HCT116 (cell line): Measurements from ENCODE around the genes MAML3 and IL15.

DNA sequence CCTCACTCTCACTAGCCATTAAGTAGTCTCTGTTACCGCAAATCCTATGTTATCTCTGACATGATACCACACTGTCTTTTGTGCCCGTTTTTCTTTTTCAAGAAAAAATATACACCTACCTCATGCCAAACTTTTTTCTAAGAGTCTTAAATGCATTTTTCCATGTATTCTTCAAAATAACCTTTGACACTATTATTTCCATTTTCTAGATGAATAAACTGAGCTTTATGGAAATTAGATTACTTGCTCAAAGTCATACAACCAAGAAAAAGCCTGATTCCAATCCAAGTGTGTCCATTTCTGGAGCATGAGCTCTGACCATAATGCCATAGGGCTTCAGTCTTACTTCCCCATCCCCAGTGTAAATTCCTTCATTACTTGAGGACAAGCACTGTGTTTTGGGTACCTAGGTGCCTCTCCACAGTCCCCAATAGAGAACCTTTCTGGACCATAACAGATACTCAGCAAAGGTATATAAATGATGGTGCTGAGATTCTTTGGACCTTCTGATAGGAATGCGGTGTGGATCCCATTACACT lies 140.5 kb downstream of the MAML3 start:
- RRBS = no CpG with 5 or more reads among the region's 3 CpGs

DNA sequence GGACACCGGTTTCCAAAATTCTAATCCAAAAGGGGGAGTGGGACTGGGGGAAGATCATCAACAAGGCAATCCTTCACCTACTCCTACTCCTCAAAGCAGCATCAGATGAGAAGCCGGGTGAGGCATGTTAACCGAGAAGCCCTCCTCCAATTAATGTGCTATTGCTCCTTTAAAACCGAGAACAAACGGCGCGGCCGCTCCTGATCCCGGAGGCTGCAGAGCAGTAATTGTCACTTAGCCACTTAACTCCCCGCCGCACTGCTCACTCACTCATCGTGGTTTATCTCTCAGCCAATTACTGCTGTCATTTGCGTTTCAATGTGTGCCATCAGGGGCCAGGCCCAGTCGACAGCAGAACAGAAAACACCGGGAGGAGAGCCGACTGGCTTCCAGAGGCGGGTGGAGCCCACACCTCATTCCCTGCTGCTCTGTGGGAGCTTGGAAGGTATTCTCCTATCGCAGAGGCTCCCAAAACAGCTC lies 61.6 kb downstream of the MAML3 start:
- RRBS = 41% methylated on average over 8 of the region's 18 CpGs

- RRBS = no CpG with 5 or more reads among the region's 12 CpGs
Measured at GRCh38 chr4:140093735-140094609, 60.0 kb downstream of the MAML3 start.

DNA sequence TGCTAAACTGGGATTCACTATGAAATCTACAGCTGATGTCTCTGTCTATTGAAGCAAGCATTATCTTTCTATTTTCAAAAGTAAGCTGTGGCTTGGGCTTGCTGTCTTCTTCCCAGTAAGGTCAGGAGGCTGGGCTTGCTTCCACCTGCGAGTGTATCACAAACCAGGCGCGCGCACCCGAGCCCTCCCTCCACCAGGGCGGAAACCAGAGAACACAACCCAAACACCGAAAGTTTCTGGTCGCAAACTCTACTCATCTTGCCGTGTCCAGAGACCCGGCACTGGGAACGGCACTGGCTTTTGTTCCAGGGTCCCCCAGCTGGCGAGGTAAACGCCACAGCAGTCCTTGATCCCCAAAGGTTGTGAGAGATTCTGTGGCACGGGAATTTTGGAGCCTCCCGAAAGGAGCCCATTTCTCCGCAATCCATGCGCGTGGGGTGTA lies 3.8 kb downstream of the MAML3 start:
- RRBS = no CpG with 5 or more reads among the region's 18 CpGs

GRCh38 chr4:140153717-140154602 lies at the start of gene MAML3:
TSS of gene MAML3 (minus strand) at chr4:140154184.
- RRBS = no CpG with 5 or more reads among the region's 79 CpGs

GRCh38 chr4:140293413-140293755 lies 80.1 kb upstream of the SCOC start:
- RRBS = no CpG with 5 or more reads among the region's 2 CpGs

DNA sequence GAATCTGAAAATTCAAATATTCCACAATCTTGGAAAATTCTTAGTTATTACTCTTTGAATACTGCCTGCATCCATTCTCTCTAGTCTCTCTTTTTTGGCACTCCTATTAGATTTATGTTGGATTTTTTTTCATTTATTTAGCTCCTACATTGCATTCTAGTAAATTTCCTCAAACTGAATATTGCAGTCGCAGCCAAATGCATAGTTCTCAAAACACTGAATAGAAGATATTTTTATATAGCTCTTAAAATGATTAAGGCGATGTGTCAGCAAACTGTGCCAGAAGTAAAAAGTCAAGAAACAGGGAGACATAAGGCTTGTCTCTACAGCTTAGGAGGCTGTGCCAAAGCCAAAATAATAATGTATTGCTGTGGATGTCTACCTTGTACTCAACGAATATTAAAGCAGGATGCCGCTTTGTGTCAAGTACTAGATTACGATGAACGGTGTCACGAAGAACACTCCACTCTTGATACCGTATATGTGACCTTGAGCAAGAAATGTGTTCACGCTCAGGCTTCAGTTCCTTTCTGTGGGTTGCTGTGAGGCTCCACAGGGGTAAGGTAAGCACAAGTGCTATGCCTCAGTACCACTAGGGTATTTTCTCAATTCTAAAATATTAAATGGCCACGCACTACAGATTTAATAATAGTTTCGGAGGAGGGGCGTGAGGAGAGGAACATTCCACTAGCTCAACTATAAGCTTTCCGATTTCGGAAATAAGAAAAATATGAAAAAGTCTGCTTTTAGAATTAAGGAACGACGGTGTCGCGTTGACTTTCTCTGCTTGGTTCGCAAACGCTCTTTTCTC lies 823 bp upstream of the SCOC start:
- RRBS = no CpG with 5 or more reads among the region's 20 CpGs

DNA sequence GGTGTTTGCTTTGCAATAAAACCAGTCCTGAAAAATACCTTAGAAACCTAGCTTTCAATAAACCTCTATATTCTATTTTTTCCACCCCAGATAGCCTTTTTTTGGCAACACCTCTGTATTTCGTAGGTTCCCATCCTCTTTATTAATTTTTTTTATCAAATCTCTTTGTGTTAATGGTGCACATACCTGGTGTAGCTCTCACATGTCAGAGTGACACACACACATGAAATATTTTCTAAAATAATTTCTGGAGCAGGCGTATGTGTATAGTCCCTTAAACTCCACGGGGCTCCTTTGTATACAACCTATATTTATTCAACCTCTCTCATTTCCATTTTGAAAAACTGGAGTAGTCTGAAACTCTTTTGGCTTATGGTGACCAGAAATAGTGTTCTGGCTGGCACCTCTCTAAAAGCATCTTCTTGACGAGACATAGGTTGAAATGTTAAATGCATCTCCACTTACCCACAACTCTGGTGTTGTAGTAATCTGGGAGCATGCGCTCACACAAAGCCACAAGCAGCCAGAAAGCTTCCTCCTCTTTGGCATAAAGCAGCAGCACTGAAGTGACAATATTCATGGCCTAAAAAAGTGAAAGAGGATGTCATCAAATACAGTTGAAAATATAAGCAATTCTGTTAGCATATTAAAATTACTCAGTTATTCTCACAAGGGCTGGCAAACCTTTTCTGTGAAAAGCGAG lies 90.5 kb upstream of the UCP1 start:
- RRBS = no CpG with 5 or more reads among the region's 6 CpGs

DNA sequence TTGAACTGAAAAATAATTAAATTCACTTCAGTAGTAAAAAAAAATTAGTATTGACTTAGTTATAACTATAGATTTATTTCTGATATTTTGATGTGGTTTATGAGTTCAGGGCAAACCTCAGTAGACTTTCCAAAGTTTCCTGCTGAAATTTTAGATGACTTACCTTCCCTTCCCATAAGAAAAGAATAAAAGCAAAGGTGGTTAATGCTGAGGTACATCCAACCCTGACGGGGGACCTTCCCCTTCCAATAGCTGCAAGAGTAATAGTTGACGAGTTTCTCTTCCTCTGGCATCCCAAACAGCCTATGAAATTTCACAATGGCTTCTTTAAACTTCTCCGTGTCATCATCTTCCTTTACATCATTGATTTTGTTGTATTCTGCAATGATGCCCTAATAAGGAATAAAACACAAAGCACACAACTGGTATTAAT lies 76.7 kb downstream of the TBC1D9 start:
- RRBS = no CpG with 5 or more reads among the region's 3 CpGs

DNA sequence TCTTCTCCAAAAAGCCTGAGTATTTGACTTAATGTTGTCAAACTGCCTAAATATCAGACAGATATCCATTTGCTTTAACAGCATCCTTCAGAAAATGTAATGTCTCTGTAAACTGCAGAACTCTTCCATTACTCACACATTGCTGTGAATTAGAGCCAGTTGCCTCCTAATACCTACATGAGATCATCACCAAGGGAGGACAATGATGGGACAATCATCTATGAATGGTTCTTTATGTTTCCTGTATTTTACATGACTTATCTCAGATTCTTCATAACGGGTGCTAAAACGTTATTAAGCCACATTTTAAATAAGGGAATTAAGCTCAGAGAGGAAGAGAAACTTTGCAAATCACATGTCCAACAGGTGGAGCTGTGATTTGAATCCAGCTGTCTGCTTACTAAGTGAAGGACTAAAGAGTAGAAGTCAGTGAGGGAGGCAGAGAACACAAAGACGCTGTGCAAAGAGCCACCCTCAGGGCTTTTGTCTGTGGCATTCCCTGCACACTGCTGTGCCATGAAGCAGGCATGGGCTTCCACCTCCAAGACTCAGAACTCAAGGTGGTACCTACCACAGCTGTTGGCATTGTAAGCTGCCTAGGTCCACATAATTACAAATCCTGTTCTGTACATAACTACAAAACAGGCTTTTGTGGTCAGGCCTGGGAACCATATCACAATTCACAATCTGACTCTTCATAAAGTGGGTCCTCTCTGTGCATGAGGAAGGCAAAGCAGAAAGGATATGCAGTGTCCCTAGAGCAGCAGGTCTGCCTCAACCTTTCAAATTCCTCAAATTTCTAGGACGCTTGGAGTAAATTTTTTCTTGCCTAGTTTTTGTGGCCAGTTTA lies 12.9 kb downstream of the TBC1D9 start:
- RRBS = no CpG with 5 or more reads among the region's 4 CpGs

- RRBS = no CpG with 5 or more reads among the region's 4 CpGs
Measured at GRCh38 chr4:141353152-141353643, 132.5 kb downstream of the ZNF330 start.

DNA sequence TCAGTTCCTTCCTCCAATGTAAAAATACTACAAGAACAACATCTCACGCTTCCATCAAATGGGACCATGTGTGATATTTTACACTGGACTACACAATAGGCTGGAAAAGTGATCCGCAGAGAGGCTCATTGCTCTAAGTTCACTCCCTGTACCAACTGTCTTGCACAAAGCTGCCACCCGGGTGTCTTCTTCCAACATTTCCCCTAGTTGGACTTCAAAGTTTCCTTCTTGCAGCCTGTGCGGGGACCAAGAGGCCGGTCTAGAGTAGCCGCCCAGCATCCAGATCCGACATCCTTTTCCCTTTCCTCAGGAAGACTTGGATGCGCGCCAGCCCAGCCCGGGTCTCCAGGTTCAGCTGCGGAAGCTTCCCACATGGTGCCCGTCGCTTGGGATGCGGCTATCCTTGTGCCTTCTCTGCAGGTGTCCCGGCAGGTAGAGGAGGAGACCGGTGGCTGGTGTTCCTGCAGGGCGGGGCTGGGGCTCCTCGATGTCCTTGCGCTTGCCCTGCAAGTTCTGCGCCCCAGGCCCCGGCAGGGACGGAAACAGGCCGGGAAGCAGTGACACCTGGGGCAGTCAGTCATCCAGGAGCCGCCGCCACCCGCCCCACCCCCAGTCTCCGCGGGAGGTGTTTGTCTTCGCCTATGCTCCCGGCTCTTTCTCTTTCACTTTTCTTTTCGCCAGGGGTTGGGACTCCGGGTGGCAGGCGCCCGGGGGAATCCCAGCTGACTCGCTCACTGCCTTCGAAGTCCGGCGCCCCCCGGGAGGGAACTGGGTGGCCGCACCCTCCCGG lies at the start of gene IL15:
Gene IL15, plus strand, starts transcription at position 671 of the 790 bp plus-strand sequence.
- RRBS = 4% methylated on average over 25 of the region's 41 CpGs

- RRBS = no CpG with 5 or more reads among the region's 1 CpG
Measured at GRCh38 chr4:143363090-143363405, 26.4 kb downstream of the GAB1 start.

GRCh38 chr4:143377476-143378258 lies 41.0 kb downstream of the GAB1 start:
- RRBS = no CpG with 5 or more reads among the region's 8 CpGs

GRCh38 chr4:143420244-143420643 lies 83.6 kb downstream of the GAB1 start:
- RRBS = no CpG with 5 or more reads among the region's 2 CpGs

DNA sequence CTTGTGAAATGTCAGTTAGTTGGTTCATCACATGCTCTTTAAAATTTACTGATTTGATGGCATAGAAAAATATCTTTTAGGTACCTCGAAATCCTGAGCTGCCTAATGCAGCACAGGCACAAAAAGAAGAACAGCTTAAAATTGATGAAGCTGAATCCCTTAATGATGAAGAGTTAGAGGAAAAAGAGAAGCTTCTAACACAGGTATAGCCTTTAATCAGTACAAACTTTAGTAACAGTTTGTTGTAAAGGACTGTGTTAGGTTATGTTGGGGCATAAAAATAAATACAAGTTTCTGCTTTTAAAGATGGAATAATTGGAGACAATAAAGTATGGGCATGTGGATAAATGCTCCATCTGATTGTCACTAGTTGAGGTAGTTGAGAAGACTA lies 32.3 kb downstream of the SMARCA5 start:
- RRBS = no CpG with 5 or more reads among the region's 1 CpG

GRCh38 chr4:143558970-143559783 lies 45.7 kb downstream of the SMARCA5 start:
- RRBS = 97% methylated on average over 4 of the region's 57 CpGs

DNA sequence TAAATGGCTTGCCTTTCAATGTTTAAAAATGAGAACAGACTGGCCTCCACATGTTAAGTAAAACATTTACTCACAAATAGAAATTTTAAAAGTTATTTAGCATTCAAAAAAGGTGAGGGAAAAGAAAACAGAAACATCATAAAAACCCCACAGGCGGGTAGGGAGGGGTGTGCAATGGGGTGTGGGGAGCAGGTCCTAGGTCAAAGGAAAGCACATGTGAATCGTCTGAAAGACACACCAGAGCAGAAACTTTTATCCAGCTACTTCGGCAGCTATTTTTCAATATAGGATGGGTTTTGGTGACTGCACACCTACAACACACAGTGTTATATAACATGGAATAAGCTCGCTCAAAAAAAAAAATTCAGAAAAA lies 1.7 kb downstream of the OTUD4 start:
- RRBS = no CpG with 5 or more reads among the region's 4 CpGs

- RRBS = no CpG with 5 or more reads among the region's 2 CpGs
Measured at GRCh38 chr4:145679350-145679823, 559 bp upstream of the C4orf51 start.

DNA sequence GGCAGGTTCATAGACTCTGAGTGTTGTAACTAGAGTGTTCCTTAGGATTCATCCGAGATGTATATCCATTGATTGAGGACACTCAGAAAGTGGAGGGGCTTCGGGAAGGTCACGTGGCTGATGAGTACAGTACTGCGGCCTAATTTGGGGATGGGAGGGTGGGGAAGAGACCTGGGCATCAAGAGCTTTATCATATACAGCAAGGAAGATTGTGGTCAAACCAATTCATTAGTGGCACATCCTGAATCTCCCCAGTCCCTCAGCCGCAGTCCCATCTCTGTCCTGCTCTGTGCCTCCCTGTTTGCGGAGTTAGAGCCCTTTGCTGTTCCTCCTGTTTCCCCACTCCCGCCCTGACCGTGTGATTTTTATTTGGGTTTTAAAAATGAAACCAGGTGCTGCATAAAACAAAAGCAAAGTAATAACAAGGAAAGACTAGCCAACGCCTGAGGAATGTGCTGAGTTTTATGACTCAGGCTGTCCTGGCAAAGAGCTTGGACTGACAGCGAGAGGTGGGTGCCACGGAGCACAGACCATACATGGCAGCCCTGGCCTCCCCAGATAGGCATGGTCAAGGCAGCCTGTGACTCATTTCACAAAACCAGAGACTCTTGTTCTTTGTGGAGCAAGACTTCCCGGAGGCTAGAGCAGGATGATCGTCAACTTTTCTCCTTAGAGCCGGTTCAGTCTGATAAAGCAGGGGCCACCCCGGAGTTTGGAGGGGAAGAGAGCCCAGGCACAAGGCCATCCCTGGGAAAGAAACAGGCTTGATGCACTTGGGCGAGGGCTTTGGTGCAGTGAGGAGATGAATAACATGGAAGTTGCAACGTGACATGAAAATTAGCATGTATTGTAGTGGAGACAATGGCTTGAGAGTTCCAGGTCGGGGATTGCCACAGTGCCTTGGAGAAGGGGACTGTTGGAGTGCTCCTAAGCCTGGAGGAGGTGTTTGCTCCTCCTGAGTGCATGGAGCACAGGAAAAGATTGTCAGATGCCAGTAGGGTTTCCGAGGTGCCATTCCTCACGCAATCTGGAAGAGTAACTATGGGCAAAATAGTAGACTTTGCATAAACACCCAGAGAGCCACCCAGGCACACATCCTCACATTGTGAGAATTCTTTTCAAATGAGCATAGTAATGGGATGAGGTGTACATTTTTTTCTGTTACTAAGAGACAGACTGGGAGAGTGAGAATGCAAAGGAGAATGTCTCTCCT lies 54.7 kb downstream of the C4orf51 start:
- RRBS = no CpG with 5 or more reads among the region's 20 CpGs